Hematopoietic multipotent progenitor cell (in vitro differentiated cells): ENCODE measurements around the genes ZBTB47, TOPAZ1 and KIF15.

DNA sequence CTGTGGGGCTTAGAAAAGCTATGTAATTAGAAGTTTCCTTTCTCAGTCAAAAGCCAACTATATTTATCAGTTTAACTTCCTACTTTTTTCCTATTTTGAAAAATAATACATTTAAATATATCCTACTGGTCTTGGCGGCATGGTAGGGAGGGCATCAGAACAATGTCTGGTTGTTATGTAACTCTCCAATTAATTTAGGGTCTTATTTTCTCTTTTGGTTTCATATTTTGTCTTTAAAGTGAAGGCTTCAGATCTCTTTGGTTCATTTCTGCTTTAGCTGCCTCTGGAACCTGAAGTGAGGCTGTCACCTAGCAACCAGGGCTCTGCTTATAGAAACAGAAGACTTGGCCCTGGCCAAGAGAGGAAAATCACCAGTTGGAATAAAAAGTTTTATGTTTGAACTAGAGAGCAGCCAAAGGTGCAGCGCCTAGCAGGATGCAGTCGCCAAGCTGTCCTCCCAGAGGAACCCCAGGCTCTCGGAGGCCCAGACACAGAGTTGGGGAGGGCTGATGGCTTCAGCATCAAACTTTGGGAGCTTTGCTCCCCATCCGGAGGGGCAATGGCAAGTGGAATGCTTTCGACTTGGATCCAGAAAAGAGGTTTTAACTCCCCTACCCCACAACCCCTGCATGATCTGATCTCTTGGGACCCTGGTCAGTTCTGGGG, 41.1 kb downstream of the LYZL4 start:
- CAGE, long polyA plus RNA, result no peak

- CAGE, long polyA plus RNA, result no peak
These were observed 12.2 kb upstream of the VIPR1 start for GRCh38 chr3:42490086-42490900.

GRCh38 chr3:42507009-42507721, 4.7 kb downstream of the VIPR1 start:
- CAGE, long polyA plus RNA, result no peak

- CAGE, long polyA plus RNA, result no peak
These were observed 4.1 kb downstream of the SS18L2 start for GRCh38 chr3:42594558-42595336.

DNA sequence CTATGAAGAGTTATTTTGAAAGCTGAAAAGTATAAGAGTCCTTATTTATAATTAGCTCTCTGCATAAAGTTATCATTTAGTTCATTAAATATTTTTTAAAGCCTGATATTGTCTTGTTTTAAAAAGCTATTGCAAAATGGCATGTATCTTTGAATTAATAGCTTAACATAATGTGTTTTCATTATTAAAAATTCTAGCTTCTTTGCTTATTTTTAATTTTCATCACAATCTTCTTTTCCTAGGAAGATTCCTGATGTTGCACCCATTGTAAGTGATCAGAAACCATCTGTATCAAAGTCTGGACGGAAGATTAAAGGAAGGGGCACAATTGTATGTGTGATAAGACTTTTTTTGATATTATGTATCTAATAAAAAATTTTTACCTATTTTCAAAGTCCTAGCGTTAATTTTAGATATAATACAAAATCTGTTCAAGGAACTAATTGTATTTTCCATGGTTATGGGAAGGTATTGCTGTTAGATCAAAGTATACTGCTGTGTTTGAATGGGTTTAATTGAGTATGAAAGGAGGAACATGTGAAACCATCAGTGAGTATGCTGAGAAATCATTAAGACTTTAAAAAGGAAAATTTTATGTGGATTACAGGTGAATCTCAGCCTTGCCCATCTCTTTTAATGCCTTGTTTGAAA, 19.0 kb upstream of the ZBTB47 start:
- CAGE, long polyA plus RNA, result no peak

DNA sequence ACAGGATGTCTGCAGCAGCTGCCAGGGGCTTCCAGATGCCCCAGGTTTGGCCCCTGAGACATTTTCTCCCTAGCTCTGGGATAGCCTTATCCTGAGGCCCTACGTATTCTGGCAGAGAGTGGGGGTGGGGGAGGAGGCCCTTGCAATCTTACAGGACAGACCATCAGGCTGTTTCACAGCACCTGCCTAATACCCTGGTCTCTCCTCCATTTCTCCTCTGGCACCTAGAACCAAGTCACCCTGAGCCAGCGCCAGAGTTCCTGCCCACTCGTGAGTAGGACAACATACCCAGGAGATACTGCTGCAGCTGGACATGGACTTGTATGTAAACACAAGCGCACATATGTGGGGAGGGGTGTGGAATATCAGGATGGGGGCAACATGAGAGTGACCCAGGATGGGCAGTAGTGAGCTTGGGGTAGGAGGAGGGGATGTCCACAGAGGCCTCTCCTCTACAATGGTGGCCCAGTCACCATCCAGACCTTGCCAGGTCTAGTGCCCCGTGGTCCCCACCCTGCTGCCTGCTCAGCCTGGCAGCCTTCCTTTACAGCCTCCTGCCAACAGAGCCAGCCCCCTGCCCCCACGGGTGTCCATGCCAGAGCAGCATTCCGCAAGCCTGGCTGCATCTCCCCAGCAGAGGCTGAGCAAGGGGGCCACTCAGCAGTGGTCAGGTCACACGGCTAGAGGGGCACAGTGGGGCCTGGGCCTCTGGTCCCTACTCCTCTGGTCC, at the start of gene ZBTB47:
Gene ZBTB47, plus strand, starts transcription at position 656 of the 730 bp plus-strand sequence.
- CAGE, long polyA plus RNA, result no peak

GRCh38 chr3:42683934-42684670, 1.2 kb upstream of the KLHL40 start:
- CAGE, long polyA plus RNA, result no peak

GRCh38 chr3:43181178-43181863, 75.4 kb upstream of the POMGNT2 start:
- CAGE, long polyA plus RNA, result no peak

GRCh38 chr3:43215242-43215777, 71.0 kb upstream of the SNRK start:
- CAGE, long polyA plus RNA, result no peak

GRCh38 chr3:43426424-43426692, 140.0 kb downstream of the SNRK start:
- CAGE, long polyA plus RNA, result no peak

- CAGE, long polyA plus RNA, result no peak
These were observed 603 bp downstream of the ABHD5 start for GRCh38 chr3:43691050-43692032.

DNA sequence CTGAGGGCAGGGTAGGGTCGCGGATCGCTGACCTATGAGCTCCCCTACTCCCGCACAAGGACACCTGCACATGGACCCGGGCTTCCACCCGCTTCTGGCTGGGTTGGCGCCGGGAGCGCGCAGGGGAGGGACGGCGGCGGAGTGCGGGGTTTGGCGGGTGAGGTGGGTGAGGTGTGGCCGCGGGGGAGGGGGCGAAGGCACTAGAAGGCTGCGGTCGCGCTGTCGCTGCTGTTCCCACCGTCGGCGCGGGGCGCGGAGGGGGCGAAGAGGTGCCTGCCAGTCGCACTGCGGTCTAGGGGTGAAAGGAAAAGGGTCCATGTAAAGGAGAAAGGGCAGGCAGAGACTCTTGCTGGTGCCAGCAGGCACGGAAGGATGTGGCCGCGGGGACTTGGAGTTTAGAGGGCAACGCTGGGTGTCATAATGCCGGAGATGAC, 246.0 kb upstream of the TOPAZ1 start:
- CAGE, long polyA plus RNA, result no peak

- CAGE, long polyA plus RNA, result no peak
These were observed 243.0 kb upstream of the TOPAZ1 start for GRCh38 chr3:43998578-43999288.

DNA sequence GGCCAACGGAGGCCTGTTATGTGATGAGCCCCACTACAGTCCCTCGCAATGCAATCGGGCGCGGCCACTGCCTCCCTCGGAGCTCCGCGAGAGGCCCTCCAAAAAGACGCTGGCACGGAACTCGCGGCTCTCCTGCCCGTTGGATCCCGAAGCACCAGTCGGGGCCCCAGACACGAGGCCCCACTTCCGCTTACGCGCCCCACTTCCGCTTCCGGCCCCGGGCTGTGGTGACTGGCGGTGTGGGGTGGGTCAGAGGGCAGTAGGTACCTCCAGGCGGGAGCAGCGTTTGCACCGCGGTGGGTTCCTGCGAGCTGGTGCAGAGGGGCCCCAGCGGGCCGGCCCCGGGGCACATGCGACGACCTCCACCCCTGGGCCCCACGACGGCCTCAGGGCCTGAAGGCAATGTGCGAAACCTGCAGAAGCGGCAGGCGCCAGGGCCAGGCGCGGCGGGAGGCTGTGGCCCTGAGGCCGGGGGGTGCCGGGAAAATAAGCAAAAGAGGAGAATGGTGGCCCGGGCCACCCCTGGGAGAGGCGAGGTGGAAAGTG, at the start of gene TOPAZ1:
Gene TOPAZ1, plus strand, starts transcription at position 183 of the 546 bp plus-strand sequence.
- CAGE, long polyA plus RNA, result no peak

DNA sequence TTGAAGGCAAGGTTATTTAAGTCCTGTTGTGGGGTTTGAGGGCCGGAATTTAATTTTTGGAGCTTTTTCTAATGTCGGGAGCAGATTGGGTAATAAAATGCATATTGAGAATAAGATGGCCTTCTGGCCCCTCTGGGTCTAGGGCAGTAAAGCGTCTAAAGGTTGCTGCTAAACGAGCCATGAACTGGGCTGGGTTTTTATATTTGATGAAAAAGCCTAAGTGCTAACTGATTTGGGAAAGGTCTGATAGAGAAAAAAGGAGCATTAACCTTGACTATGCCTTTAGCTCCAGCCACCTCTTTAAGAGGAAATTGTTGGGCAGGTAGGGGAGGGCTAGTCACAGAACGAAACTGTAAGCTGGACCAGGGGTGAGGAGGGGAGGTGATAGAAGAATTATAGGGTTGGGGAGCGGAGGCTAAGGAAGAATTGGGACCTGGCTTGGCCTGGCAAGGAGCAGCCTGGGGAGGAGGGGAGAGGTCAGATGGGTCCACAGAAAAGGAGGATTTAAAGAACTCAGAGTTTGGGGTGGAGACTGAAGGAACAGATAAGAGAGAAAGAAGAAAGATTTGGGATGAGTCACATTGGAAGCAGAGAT, 10.2 kb downstream of the TCAIM start:
- CAGE, long polyA plus RNA, result no peak

DNA sequence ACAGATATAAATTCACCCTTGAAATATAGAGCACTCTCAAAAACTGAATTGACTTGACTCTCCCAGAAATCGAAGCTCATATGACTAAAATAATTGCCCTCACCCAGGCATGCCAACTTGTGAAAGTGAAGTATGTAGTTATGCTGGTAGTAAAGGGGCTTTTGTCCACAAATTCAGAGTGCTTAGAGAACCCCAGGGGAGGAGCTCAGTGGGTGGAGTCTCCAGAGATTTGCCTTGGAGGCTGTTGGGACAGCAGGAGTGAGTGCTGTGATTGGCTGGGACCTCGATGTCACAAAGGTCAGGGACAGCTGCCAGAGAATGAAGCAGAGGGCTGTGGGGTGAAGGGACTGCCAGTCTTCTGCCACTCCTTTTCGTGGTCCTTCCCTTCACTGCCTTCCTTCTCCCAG, 49.8 kb downstream of the ZNF445 start:
- CAGE, long polyA plus RNA, result no peak

DNA sequence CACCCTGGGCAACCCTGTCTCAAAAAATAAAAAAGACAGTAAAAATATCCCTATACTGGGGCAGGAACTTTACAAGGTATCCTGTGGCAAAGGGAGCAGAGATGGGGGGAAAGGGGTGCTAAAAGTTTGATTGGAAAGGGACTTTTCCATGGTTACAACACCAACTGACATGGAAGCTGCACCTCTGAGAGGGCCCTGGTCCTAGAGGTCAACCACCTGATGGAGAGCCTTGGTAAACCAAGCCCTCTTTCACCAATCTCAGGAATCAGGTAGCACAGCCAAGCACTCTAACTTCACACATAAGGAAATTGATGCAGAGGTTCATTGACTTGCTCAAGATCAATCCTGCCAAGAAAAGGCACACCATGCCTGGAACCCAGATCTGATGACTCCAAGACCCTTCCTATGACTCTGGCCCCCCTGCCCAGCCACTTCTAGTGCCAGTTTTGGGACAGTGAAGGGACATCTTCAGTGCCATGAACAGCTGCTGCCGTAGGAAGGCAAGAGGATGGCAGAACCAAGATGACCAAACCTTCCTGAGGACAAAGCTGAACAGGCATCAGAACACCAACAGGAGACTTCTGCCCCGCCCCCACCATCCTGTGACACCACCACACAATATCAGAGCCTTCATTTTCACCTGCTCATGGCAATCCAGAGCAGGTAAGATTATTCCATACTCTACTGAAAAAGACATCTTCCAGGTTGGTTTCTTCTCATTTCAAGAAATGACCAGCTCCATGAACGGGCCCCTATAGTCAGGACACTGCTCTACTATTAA, 33.2 kb downstream of the ZNF445 start:
- CAGE, long polyA plus RNA, result no peak

DNA sequence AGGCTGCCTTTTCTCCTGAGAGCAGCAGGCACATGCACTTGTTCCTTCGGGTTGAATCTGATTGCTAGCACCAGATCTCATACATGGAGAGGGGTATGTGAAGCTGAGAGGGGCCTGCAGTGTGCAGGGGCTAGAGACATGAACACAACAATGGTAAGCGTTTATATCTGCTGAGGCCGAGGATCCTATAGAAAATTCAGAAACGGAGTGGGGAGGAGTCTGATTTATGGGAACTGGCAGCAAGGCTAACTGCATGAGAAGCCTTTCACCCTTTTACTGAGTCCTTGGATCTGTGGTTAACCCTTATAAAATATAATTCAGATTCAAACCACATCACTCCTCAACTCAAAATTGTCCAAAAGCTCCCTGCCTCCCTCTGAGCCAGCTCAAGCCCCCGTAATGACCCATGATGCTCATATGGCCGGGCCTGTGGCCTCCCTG, 32.4 kb downstream of the ZNF445 start:
- CAGE, long polyA plus RNA, result no peak

DNA sequence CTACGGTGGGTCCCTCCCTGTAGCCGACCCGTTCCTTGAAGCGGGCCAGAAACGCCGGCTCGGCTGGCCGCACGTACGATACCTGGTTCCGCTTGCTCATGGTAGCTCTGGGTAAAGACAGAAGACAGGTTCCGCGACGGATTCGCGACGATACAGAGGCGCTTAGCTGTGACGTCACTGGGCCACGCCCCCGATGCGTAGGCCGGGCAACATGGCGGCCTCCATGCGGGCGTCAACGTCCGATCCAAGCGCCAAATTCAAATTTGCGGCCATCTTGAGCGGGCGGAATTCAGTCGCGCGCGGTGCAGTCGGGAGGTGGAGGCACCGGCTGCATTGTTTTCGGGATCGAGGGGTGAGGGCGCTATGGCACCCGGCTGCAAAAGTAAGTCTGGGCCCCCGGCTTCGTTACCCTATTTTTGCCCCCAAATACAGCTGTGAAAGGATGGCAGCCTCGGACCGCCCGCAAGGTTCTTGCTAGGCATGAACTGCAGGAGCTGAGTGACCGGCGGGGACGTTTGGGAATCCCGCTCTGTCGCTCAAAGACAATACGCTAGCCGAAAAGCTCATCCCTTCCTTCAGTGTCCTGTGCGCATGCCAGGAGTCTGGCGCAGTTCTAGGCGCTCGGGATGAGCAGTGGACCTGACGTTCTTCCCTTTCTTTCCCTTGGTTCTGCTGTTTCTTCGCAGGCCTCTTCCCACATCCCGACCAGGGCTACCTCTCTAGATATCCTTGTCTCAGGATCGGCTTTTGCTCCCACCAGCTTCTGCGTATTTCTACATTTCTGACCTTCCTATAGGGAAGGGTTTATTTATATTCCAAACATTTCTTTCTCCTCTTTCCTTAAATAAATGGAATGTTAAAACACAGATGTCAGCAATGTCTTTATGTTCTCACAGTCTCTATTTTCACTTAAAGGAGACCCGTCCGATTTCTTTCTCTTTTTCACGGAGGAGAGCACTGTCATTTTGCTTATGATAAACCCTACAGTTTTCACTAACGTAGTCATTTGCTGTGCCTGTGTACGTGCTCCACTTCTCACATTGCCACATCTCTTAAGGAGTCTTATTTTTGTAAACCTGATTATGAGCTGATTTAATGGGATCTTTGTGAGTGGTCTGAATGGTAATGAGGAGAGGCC, at the start of gene KIF15:
Gene KIF15, plus strand, starts transcription at position 292 of the 1,138 bp plus-strand sequence.
- CAGE, long polyA plus RNA, result start-site peak on the minus strand centred at position 107 of the sequence, 29 bp wide, 184 reads

- CAGE, long polyA plus RNA, result no peak
These were observed 11.1 kb downstream of the TGM4 start for GRCh38 chr3:44885495-44885842.